Fibroblast of villous mesenchyme (primary cell): ENCODE data around the genes COL28A1, MIOS and RPA3.

DNA sequence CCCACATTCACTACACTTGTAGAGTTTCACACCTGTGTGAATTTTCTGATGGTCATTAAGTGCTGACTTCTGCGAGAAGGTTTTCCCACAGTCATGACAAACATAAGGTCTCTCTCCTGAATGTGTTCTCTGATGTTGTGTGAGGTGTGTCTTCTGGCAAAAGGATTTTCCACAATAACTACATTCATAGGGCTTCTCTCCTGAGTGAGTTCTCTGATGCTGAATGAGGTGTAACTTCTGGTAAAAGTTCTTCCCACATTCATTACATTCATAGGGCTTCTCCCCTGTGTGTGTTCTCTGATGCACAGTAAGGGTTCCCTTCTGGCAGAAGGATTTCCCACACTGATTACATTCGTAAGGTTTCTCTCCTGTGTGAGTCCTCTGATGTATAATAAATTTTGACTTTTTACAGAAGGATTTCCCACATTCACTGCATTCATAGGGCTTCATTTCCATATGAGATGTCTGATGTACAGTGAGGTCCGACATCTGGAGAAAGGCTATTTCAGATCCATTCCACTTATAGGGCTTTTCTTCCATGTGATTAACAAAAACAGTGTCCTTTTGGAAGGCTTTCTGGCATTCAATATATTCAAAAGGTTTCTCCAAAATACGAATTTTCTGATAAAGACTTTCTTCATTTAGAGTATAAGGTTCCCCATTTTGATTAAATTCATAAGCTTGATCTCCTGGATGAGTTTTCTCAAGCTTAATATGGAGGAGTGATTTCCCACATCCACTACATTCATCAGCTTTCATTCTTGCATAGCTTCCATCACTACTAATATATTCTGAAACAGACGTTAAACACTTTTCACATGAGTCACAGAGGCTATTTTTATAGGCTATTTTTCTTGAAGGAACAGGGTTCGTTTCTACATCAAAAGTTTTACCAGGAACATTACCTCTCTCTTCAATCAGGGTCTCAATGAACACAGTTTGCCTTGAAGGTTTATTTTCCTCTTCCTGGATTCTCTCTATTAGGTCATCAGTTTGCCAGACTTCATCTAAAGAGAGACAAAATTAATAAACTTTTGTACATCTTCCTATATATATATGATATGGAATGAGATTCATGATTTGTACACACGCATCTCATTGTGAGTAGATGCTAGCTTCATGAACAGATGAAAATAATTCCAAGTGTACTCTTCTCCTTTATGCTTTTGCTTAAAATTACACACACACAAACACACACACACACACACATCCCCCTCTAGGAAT is 14.6 kb downstream of the ZNF12 start:
- CAGE, long polyA plus RNA, result no peak

- CAGE, long polyA plus RNA, result no peak
Measured at GRCh38 chr7:6709802-6710289, 3.1 kb upstream of the ZNF12 start.

DNA sequence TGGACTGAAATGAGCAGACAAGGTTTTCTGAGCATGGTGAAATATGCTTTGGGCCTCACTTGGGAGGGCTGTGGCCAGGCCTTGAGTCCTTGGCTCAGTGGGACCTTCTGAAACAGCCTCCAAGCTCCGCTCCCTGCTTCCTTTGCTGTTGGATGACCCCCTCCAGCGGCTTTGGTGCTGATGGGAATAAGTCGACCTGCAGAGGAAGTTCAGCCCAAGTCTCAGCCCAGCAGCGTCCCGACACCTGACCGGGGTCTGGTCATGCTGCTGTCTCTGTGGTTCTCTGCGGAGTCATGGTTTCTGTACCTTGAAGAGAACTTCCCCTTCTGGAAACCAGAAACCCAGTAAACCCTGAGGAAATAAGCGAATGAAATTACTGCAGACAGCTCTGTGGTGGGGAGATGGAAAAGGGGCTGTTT is 18.2 kb upstream of the ZNF12 start:
- CAGE, long polyA plus RNA, result no peak

DNA sequence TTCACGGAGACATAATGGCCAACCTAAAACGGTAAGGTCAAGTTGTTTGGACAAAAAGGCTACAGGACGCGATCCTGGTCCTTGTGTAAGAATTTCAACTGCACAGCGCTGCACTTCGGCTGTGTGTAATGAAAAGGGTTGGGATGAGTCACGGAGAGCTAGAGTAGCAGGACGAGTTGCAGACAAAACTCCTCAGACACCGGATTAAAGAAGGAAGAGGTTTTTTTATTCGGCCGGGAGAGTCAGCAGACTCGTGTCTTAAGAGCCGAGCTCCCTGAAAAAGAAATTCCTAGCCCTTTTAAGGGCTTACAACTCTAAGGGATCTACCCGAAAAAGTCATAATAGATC is 124.1 kb upstream of the CCZ1B start:
- CAGE, long polyA plus RNA, result no peak

DNA sequence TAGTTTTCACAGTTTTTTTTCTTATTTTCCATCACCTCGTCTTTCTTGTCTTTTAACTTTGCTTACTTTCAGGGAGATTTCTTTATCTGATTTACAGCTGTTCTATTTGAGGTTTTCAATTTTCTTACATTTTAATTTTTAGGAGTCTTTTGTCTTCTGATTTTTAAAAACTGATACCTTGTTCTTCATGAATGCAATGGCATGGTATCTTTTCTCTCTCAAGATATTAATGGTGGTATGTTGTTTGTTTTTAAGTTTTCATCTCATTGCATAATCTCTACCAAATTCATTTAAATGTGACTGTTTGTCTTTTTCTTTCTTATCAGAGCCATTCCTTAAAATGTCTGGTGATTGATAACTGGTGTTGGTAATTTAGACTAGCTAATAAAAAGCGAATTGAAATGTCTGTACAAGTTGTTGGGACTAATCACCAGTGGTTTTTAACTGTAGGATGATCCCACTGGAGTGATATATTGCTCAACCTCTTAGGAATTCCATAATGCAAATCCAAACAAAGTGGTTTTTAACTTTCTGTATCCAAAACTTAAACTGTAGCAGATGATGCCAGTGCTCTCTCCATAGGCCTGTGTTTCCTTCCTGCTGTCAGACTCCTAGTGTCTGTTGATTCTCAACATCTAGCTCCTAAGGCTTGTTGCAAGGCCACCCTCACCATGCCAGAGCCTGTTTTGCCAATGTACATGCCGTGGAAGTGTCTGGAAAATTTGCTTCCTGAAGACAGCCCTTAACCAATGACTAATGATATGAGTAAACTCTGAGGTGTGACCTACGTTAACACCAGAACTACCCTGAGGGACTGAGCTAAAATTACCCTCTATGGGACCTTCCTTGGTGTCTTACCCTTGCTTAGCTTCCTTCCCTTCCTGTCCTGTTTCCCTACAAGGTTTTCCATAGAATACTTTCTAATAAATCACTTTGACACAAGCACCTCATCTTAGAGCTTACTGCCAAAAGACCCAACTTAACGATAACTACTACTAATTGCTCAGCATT is 39.1 kb downstream of the C1GALT1 start:
- CAGE, long polyA plus RNA, result no peak

DNA sequence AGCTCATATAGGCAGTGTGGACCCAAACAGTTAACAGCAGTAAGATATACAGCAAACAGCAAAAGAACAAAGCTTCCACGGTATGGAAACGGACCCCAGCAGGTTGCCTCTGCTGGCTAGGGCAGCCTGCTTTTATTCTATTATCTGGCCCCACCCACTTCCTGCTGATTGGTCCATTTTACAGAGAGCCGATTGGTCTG is 58.1 kb downstream of the COL28A1 start:
- CAGE, long polyA plus RNA, result no peak

DNA sequence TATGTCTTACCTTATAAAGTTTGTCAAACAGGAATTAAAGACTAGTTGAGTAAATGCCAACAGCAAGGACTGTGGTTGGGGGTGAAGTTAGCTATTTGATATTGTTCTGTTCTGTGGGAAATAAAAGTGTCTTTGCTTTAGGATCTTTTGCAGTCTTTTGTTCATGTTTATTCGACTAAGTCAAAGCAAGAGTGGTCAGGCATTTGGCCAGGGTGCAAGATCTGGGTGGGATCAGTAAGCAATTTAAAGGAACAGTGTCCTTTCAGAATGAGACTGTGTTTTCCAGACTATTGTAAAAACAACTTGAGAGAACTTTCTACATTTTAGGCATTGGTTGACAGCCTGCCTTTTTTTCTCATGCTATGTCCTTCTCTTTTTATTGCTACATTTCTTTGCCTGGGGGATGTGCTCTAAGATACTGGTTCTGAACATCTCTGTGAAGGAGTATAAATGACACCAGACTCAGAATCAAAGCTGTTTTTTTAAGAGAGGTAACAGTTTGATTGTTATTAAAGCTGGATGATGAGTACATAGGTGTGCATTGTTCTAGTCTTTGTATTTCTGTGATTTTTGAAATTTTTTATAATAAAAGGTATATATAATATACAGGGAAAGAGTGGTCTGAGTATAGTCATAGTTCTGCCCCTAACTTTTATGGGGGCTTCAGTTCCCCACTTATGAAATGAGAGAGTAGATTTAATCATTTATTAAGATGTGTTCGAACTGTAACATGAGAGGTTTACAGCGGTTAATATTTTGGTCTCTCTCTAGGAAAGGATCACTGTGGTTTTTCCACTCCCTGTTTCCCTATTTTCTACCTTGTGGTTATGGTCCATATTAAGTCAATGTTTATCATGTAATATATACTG is at the start of gene COL28A1:
Gene COL28A1, minus strand, starts transcription at position 134 of the 869 bp plus-strand sequence.
- CAGE, long polyA plus RNA, result no peak

DNA sequence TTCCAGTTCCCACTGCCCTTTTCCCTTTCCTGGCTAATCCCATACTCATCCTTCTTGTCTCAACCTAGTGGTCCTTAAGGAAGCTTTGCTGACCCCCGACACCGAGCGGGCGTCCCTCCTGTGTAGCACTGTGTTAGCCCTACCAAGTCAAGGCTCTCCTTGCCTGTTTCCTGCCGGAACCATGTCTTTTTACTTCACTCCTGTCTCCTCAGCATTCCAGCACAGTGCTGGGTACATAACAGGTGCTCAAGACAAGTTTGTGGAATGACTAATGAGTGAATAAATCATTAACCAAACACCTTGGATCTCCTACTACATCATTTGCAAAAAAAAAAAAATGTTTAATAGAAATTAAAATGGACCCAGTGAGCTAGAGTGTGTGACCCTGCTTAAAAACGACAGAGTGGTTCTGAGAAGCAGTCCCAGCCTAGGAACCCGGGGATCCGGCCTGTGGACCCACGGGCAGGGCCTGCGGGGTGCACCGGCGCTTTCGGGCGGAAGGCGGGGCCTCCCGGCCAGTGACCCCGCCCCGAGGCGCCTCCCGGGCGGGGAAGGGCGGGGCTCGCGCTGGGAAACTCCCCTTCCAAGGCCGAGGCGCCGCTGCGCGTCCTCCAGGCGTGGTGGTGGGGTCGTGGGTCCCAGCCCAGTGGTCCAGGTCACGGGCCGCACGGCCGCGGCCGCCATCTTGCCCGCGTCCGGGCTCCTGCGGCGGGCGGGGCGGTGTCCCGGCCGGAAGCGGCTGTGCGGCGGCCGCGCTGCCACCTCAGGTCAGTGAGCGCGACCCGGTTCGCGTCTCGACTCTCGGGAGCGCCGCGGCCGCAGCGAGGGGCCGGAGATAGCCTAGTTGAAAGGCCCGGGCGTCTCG is at the start of gene MIOS:
Gene MIOS, plus strand, starts transcription at position 579 of the 865 bp plus-strand sequence.
- CAGE, long polyA plus RNA, result no peak

- CAGE, long polyA plus RNA, result no peak
Measured at GRCh38 chr7:7573325-7573944, 6.8 kb downstream of the MIOS start.

DNA sequence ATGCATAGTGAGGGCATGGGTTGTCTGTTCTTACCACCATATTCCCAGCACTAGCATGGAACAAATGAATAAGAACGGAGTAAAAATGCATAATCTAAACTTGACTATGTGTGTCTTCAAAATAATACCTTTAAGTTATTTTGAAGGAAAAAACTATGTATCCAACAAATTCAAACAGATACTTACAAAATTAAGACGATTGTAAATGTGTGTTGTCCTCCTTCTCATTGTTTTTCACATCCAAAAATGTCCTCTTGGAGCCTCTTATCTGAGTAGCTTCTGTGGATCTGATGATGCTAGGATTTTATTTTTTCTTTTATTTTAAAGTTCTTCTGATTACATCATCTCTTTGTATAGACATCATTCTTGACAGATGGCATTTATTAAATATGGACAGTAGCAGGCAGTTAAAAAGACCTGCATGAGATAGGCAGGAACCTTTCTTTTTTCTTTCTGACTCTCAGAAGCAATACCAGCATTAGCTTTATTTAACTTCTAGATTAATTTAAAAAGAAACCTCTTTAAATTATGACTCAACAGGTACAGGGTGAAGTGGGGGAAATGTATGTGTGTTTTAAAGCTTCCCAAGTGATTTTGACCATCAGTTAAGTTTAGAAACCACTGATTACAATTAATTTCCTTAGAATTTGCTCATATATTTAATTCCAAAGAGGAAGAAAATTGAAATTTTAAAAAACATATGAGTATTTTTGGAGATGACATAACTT is at the start of gene RPA3:
Gene RPA3, minus strand, starts transcription at position 279 of the 728 bp plus-strand sequence.
- CAGE, long polyA plus RNA, result no peak

DNA sequence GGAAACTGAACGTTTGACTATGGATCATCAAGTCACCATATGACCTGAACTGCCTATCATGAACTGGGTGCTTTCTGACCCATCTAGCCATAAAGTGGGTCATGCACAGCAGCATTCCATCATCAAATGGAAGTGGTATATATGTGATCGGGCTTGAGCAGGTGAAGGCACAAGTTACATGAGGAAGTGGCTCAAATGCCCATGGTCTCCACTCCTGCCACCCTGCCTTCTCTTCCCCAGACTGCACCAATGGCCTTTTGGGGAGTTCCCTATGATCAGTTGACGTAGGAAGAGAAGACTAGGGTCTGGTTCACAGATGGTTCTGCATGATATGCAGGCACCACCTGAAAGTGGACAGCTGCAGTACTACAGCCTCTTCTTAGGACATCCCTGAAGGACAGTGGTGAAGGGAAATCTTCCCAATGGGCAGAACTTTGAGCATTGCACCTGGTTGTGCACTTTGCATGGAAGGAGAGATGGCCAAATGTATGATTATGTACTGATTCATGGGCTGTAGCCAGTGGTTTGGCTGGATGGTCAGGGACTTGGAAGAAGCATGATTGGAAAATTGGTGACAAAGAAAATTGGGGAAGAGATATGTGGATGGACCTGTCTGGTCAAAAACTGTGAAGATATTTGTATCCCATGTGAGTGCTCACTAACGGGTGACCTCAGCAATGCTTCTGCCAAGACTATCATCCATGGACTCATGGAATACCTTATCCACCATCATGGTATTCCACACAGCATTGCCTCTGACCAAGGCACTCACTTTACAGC is 7.3 kb upstream of the RPA3 start:
- CAGE, long polyA plus RNA, result no peak

DNA sequence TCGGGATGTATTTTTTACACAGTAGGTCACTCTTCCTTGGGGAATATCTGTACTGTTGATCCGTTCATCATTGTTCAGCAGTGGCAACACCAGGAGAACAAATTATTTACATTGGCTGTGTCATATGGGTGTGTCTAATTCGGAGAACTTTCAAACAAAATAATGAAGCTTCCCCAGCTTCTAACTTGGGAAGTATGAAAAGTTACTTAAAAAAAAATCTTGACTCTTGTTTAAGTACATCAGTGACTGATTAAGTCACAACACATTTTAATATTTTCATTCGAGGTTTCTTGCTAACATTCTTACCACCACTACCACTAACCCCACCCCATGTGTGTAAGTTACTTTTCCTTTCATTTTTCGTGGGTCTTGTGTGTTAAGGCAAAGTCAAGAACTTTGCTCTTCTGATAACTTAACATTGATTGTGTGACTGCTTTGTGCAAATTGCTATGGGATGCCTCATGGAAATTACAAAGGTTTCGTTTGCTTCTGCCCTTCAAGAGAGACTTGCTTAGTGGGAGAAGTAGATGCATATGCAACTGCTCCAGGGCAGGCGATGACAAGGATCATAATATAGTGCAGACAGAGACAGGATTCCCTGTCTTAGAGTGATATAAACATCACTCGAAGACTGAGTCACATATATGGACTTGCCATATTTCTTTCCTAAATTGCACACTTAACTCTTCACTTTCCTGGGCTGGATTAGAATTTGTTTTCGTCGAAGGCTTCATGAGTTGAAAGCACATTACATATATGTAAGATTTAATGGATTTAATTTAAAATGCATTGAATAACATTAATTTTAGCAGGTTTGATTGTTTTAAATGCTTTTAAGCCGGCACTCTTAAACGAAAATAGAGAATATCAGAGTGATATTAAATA is 43.9 kb upstream of the RPA3 start:
- CAGE, long polyA plus RNA, result no peak

GRCh38 chr7:7808116-7808758 is 89.8 kb upstream of the RPA3 start:
- CAGE, long polyA plus RNA, result no peak

DNA sequence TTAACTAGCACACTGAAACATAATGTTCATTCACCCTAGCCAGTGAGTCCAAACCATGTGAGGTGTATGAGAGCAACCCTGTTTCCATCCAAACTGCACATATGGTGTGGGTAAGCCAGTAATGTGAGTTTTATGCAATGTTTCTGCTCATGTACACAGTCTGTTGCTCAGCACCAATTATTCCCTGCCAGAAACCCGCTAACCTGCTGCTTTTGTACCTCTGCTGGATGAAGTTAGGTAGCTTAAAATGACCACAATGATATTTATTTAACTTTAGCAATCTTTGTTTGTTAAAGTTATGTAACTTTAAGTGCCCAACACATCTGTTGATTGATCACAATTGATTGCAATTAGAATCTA is 93.7 kb upstream of the RPA3 start:
- CAGE, long polyA plus RNA, result no peak

DNA sequence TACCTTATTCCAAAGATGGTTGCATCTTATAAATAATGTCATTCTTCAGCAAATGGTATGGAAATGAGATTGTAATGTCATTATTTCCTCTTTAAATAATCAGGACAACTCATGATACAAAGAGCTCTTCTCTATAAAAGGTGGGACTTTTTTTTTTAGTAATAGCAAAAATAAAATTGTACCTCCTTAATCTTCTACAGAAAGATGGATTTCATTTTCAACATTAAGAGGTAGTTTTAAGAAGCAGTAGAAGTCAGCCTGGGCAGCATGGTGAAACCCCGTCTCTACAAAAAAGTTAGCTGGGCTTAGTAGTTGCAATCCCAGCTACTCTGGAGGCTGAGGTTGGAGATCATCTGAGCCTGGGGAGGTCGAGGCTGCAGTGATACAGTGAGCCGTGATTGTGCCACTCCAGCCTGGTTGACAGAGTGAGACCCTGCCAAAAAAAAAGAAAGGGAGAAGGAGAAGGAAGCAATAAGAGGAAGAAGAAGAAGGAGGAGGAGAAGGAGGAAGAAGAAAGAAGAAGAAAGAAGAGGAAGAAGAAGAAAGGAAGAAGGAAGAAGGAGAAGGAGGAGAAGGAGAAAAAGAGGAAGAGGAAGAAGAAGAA is 86.0 kb upstream of the GLCCI1 start:
- CAGE, long polyA plus RNA, result no peak

- CAGE, long polyA plus RNA, result no peak
Measured at GRCh38 chr7:8177139-8177668, 84.8 kb downstream of the ICA1 start.

GRCh38 chr7:8213415-8213740 is 48.6 kb downstream of the ICA1 start:
- CAGE, long polyA plus RNA, result no peak

- CAGE, long polyA plus RNA, result no peak
Measured at GRCh38 chr7:8441901-8442117, 8.4 kb downstream of the NXPH1 start.

GRCh38 chr7:9738270-9738489 is 1201.8 kb downstream of the NDUFA4 start:
- CAGE, long polyA plus RNA, result no peak

GRCh38 chr7:9872357-9872716 is 1067.6 kb downstream of the NDUFA4 start:
- CAGE, long polyA plus RNA, result no peak